AG04449 (cell line): ENCODE results near the genes TAF1B and HPCAL1.

GRCh38 chr2:9772987-9773344 lies 70.3 kb upstream of the TAF1B start:
- RRBS = no CpG with 5 or more reads among the region's 11 CpGs

- RRBS = no CpG with 5 or more reads among the region's 14 CpGs
Observed at GRCh38 chr2:9803023-9803625, 40.1 kb upstream of the TAF1B start.

- RRBS = no CpG with 5 or more reads among the region's 14 CpGs
Observed at GRCh38 chr2:9809494-9809943, 33.8 kb upstream of the TAF1B start.

DNA sequence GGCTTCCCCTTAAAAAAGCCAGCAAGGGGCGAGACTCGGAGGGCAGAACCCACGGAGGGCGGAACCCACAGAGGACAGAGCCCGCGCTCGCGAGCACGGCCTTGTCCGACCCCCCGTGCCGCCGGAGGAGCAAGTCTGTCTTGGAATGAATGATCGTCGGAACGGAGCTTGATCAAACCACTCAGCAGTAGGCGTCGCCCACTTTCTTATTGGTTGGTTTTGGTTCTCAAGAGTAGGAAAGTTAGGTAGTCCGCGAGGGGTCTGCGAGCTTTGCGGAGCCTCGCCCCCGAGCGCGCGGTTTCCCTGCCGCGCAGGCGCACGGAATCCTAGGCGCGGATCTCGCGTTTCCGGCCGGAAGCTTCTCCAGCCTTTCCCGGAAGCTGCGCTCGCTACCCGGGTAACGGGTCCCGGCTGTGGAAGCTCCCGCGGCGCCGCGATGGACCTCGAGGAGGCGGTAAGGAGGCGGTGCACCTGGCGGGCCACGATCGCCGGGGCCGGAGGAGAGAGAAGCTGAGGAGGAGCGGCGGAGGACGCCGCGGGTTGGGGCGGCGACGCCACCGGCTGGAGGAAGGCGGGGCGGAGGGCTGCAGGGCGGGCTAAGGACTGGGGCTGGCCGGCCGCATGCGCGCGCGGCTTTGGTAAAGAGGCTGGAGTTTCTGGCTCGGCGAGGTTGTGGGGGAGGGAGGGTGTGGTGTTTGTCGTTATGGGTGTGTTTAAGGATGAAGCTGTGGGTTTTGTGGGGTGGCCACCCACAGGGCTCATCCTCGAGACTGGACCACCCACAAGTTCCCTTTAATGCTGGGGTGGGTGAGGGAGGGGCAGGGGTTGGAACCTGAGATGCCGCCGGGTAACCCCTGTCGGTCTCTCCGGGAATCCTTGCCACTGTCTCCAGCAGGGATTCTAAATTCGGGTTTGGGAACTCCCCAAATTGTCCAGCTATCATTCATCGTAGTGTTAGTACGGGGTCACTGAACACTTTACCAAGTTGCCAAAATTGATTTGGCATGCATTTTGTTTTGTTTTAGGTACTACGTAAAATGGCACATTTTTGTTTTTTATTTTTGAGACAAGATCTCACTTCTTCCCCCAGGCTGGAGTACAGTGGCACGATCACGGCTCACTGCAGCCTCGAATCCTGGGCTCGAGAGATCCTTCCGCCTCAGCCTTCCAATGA lies at the start of gene TAF1B:
TSS of gene TAF1B (plus strand) at position 369 of the 1,174 bp plus-strand sequence.
- RRBS = 2% methylated on average over 25 of the region's 91 CpGs

DNA sequence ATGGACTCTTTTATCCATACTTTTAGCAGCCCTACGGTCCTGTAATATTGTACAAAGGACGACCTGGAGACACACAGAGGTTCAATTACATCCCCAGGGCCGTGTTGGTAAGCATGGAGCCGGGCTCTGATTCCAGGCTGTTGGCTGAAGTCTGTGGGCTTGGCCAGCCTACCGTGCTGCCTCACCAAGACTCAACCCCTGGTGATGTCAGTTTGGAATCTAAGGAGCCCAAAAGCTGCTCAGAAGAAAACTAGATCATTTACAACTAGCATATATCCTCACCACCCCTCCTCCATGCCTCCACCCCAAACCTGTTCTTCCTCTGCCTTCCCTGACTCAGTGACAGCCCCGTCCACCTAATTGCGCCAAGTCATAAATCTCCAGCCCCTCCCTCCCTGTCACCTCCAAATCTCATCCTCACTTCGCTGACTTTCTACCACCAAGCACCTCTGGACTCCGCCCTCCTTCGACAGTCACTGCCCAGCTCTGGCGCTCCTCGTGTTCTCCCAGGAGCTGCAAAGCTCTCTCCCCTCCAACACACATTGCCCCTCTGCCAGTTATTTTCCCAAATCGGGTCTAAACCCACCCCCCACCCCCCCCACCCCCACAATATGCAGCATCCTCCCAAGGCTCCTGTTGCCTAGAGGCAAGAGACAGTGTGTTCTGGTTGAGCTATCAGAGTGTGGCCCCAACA lies 9.9 kb upstream of the GRHL1 start:
- RRBS = no CpG with 5 or more reads among the region's 13 CpGs

GRCh38 chr2:10005862-10006117 lies 37.6 kb upstream of the KLF11 start:
- RRBS = no CpG with 5 or more reads among the region's 4 CpGs

- RRBS = no CpG with 5 or more reads among the region's 5 CpGs
Observed at GRCh38 chr2:10201379-10201829, 78.9 kb downstream of the RRM2 start.

DNA sequence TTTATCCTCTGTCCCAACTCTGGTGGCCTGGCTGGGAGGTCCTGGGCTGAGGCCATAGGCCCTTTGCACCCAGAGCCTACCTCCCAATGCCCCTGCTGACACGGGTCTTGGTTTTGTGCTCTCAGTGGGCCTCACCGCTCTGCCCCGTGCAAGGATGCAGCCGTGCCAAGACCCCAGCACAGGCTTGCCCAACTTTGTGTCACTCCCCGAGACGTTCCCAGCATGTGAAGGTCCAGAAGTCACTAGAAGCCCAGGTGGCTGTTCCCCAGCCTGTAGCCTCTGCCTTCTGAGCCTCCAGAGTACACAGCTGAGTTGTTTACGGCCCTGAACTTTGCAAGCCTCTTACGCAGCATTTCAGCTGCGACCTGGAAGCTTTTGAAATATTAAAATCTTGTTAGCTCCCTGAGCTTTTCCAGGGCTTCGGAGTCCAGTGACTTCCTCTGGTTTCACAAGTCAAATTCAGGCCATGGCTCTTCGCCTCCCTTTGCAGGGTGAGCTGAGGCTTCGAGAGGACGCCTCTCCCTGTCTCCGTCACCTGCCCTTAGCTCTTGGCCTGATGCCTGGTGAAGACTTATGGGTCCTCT lies 76.7 kb upstream of the HPCAL1 start:
- RRBS = no CpG with 5 or more reads among the region's 14 CpGs

DNA sequence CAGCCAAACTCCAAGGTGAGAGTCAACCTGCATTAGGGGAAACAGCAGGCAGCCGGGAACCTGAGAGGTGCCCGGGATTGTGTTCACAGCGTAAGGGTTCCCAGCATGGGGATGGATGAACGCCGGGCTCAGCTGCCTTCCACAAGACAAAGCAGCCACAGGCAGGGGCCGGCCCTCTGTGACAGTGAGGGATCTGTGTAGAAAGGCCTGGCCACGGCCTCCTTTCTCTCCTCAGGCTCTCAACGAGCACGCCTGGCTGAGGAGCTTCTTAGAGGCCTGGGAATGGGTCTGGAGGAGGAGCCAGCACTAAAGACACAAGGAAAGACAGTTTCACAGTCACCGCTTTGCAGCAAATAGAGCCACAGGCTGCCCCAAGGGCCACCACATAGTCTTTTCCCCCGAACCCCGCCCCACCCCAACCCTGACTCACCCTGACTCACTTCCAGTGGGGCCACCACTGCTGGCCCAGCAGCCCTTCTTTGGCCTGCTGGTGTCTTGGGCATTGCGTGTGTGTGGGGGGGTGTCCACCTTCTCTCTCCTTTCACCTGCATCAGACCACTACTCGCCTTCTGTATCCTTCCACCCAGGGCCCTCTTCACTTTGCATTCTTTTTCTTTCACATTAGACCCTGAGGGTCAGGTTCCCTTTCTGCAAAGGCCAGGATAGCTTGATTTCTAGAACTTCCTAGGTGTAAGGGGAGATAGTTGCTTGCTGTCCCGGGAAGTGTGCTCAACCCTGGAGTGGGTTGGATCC lies 19.5 kb upstream of the HPCAL1 start:
- RRBS = 62% methylated on average over 5 of the region's 15 CpGs

DNA sequence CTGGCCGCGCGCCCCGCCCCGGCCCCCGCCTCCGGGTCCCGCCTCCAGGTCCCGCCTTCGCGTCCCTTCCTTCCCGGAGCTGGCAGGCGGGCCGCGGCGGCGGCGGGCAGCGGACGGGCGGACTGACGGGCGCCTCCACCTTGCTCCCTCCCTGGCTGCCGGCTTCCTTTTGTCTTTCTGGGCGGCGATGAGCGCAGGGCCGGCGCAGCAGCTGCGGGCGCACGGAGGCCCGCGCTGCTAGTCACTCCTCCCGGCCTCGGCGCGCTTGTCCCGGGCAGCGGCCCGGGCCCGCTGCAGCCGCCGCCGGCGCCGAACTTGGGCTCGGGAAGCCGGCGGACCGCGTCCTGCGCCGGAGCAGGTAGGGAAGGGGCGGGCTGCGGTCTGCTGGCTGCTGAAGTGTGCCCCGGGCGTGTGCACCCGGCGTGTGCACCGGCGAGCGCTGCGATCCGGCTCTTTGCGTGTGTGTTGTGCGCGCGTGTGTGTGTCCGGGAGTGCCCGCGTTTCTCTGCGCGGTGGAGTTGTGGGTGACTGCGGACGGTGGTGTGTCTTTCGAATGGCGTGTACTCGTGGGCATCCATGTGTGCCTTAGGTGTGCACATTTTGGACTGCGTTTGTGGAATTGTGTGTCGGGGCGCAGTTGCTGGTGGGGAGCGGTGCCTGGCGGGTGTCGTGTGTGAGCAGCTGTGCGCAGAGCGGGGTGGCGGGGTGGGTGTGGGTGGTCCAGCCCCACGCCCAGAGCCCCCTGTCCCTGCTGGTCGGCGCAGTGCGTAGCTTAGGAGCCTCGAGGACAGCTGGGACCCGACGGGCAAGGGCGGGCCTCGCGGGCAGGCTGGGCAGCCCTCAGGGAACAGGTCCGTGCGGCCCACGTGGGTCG lies at the start of gene HPCAL1:
TSS of gene HPCAL1 (plus strand) at position 85 of the 874 bp plus-strand sequence.
- RRBS = 2% methylated on average over 35 of the region's 102 CpGs

- RRBS = 27% methylated on average over 2 of the region's 5 CpGs
Observed at GRCh38 chr2:10324102-10324756, 21.5 kb downstream of the HPCAL1 start.

GRCh38 chr2:10342188-10342828 lies 39.6 kb downstream of the HPCAL1 start:
- RRBS = no CpG with 5 or more reads among the region's 18 CpGs

- RRBS = no CpG with 5 or more reads among the region's 18 CpGs
Observed at GRCh38 chr2:10355971-10356765, 53.5 kb downstream of the HPCAL1 start.

DNA sequence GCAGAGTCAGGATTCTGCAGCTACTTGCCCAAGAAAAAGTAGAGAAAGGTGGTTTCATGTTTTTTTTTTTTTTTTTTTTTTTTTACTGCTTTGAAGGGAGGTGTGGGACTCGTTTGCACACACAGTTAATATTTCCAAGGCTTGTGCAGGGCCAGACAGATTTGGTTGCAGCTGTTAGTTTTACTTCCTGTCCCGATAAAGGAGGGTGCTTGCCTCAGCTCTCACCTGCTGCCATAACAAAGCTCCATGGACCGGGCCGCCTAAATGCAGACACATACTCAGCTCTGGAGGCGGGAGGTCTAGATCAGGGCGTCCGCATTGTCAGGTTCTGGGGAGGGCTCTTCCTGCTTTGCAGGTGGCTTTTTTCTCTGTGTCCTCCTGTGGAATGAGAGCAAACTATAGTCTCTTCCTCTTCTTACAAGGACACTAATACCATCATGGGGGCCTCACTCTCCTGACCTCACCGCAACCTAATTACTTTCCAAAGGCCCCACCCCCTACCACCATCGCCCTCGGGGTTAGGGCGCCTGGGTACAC lies 69.9 kb downstream of the ODC1 start:
- RRBS = no CpG with 5 or more reads among the region's 11 CpGs

DNA sequence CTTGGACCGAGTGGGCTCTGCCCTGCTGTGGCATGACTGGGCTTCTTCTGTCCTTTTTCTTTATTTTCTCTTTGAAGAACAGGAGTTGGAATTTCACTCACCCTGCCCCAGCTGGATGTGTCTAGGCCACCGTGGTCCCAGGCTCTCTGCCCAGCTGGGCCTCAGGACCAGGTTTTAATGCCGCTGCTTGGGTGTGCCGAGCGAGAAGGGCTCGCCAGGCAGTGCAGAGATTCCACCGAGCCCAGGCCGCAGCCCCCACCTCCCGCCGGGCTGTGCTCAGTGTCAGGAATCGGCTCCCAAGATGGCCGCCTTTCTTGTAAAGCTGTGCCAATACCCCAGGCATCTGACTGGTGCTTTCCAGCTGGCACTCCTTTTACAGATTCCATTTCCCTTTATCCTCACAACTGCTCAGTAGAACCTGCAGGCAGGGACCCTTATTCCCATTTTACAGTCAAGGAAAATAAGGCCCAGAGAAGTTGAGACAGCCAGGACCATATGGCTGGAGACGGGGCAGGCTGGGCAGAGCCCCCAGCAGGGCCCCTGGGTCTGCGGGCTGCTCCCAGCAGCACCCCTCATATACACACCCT lies 43.4 kb downstream of the ODC1 start:
- RRBS = no CpG with 5 or more reads among the region's 14 CpGs

GRCh38 chr2:10422674-10423273 lies 25.4 kb downstream of the ODC1 start:
- RRBS = 93% methylated on average over 7 of the region's 23 CpGs

DNA sequence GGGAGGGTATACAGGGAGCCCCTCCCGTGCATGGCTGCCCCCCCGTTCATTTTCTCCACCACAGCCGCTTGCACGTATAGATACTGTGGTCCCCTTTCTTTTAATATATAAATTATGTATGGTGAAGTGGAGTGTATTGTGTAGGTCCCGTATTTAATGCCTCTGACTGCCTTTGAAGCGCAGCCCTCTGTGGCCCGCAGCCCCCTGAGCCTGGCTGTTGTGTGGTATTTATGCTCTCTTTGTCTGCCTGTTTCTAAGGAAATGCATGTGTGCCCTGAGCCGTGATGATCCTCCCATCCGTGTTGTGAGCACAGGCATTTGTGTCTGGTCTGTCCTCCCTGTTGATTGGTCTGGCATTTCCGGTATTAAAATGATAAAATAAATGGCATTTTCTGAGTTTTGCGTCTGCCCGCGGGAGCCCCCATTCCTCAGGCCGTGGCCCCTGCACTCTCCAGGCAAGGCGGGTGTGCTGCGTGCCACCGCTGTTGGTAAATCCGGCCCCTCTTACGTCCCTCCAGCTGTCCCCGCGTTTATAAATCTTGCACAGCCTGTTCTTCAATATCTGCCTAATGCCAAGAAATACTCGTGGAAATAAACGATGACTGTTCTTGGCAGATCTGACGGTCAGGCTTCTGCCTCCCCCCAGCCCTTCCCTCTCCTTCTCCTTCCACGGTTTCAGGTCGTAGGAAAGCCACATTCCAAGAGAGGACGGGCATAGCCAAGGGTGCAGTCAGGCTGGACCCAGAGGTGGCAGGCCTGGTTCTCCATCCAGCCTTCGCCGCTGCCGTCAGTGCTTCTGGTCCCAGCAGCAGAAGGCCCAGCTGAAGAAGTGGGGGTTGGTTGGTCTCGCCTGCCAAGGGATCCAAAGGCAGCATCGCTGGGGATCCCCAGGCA lies 20.7 kb downstream of the ODC1 start:
- RRBS = no CpG with 5 or more reads among the region's 32 CpGs

DNA sequence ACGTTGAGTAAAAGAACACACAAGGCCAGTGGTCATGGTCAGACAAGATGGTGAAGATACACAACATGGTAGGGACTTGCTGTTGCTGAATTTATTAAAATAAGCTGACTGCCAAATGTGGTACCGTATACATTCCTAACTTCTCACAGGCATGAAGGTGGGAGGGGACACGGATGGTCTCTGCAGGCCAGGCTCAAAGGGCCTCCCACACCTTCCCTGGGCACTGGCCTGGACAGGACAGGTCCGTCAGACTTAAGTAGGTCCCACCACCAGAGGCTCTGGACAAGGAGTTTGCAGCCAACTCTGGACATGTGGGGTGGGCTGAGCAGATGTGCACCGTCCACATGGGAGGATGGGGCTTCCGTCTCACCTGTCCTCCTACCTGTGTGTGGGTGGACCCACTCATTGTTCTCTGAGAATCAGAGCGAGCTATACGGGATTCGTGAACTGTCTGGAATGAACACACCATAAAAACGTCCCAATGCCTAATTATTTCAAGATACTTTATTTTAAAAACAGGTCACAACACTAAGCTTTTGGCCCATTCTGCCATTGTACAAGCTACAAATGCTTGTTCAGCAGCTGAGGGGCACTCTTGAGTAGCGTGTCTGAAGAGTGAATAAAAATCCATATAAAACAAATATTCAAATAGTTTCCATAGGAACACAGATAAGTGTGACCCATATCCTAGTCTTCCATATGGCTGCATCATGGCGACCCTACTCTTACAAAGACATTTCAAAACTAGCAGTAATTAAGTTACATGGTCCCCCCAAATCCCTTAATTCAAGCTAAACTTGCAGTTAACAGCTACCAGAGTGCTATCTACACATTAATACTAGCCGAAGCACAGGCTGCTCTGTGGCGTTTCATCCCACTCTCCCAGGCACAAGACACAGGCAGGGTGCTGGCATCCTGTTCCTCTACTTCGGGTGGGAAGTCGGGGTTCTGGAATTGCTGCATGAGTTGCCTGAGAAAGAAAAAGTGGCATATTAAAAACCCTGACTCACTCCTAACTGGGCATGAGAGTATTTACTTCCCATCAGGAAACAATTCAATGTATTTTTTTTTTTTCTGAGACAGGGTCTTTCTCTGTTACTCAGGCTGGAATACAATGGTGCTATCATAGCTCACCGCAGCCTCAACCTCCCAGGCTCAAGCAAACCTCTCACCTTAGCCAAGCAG lies 7.8 kb downstream of the ODC1 start:
- RRBS = no CpG with 5 or more reads among the region's 17 CpGs

DNA sequence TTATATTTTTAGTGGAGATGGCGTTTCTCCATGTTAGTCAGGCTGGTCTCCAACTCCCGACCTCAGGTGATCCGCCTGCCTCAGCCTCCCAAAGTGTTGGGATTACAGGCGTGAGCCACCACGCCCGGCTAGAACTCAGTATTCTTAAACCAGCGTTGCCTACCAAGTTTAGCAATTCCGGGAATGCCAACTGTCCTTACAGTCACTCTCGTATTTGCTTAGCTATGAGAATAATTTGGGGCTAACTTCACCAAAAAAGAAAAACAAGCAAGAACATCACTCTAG lies 1.9 kb downstream of the ODC1 start:
- RRBS = 80% methylated on average over 1 of the region's 9 CpGs

- RRBS = no CpG with 5 or more reads among the region's 23 CpGs
Observed at GRCh38 chr2:10548587-10549286, 100.6 kb upstream of the ODC1 start.